AG08470 (cell line): ENCODE measurements around a stretch of chr2.

- RRBS = no CpG with 5 or more reads among the region's 1 CpG
Measured at GRCh38 chr2:135962248-135962477, 23.3 kb downstream of the DARS1 start.

GRCh38 chr2:135984945-135985338 is 484 bp downstream of the DARS1 start:
- RRBS = 1% methylated on average over 13 of the region's 23 CpGs

- RRBS = no CpG with 5 or more reads among the region's 4 CpGs
Measured at GRCh38 chr2:136013796-136014382, 28.5 kb upstream of the DARS1 start.

GRCh38 chr2:136116915-136117862 is 760 bp downstream of the CXCR4 start:
- RRBS = no CpG with 5 or more reads among the region's 79 CpGs

DNA sequence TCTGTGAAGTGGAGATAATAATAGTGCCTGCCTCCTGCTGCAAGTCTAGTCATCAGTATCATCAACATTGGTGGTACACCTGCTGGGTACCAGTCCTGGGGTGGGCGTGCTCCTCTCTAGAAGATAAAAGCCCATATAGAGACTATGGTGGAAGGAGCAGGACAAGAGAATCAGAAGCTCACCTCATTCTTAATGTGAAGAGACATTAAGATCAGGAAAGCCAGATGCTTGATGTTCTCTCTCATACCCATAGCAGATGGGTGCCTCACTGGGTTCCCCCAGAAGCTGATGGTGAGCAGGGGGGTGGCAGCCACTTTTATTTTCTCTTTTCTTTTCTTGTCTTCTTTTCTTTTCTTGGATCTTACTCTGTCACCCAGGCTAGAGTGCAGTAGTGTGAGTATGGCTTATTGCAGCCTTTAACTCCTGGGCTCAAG is 14.8 kb upstream of the CXCR4 start:
- RRBS = no CpG with 5 or more reads among the region's 1 CpG

GRCh38 chr2:136134052-136134762 is 16.3 kb upstream of the CXCR4 start:
- RRBS = no CpG with 5 or more reads among the region's 8 CpGs

DNA sequence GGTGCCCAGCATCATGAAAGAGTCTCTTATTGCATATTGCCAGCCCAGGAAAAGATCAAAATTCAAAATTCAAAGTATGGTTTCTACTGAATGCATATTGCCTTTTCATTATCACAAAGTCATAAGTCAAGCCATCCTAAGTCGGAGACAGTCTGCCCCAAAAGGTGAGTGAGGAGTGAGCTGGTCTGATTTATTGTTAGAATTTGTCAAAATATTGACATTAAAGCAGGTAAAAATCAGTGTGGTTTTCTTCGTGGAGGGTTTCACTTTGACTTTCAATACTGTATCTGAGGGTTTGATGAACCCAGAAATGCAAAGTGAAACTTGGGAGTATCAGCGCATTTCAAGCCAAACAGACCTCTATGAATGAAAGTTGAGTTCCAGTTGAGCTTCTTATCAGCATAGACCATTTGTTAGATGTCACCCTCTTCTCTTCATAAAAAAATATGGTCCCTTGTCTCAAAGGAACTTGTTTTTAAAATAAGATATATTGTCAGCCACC is 21.6 kb upstream of the CXCR4 start:
- RRBS = no CpG with 5 or more reads among the region's 3 CpGs

- RRBS = no CpG with 5 or more reads among the region's 5 CpGs
Measured at GRCh38 chr2:136331274-136331647, 213.3 kb upstream of the CXCR4 start.

GRCh38 chr2:138035755-138036135 is 71.5 kb downstream of the HNMT start:
- RRBS = no CpG with 5 or more reads among the region's 2 CpGs

- RRBS = no CpG with 5 or more reads among the region's 4 CpGs
Measured at GRCh38 chr2:138275775-138276421, 225.7 kb upstream of the SPOPL start.

DNA sequence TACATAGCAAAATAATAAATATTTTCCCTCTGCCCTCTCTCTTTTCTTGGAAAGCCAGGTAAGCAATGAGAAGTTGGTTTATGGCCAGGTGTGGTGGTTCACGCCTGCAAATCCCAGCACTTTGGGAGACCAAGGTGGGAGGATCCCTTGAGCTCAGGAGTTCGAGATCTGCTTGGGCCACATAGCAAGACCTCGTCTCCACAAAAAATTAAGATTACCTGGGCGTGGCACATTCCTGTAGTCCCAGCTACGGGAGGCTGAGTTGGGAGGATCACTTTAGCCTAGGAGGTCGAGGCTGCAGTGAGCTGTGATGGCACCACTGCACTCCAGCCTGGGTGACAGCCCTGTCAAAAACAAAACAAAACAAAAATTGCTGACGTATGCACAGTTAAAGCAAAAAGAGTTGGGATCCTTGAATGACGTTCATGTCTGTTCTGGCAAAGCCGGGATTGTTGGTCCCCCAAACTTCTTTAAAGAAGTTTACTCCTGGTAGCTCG is 985 bp upstream of the SPOPL start:
- RRBS = no CpG with 5 or more reads among the region's 10 CpGs

DNA sequence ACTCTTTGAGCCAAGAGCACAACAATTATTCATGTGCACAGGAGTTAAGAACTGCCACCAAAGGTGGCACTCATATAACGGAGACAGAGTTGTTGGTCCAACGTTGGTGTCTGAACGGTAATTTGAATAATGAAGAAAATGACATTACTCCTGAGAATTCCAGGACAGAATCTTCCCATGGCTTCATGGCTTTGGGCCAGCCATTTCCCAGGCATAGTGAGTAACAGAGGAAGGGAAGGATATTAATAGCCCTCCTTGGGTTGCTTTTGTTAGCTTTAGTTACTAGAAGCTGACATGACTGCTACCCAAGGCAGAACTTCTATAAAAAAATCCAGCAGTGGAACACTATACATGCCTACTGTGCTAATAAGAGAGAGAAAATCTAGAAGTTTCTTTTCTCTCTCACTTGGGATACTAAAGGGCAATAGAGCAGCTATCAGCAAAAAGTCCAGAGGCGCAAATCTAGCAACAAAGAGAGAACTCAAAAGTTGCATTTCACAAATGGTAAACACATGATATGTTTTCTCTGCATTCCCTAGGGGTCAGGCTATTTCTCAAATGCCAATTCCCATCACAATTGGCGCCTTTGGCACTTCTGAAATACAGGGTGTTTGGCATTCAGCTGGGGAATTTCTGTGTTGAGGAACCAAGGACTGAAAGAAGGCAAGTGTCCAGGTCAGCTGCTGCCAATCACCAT is 160.9 kb upstream of the KYNU start:
- RRBS = no CpG with 5 or more reads among the region's 5 CpGs

GRCh38 chr2:142930994-142931425 is 53.5 kb downstream of the KYNU start:
- RRBS = no CpG with 5 or more reads among the region's 16 CpGs

GRCh38 chr2:143032735-143033182 is 96.5 kb upstream of the ARHGAP15 start:
- RRBS = no CpG with 5 or more reads among the region's 3 CpGs

DNA sequence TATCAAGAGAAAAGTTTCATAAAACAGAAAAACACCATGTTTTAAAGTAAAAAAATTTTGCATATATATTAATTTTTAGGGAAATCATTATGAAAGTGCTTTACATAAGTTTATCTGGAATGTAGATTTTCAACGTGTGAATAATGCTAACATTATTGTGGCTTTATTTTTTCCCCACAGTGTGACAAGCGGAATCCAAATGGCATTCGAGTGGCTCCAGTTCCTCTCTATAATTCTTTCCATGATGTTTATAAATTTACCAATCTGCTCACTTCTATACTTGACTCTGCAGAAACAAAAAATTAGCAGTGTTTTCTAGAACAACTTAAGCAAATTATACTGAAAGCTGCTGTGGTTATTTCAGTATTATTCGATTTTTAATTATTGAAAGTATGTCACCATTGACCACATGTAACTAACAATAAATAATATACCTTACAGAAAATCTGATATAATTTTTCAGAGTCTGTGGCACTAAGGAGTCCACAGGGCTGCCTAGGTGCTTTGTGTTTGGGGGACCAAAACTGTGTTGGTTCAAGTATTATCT is 87.3 kb upstream of the ARHGAP15 start:
- RRBS = no CpG with 5 or more reads among the region's 4 CpGs

DNA sequence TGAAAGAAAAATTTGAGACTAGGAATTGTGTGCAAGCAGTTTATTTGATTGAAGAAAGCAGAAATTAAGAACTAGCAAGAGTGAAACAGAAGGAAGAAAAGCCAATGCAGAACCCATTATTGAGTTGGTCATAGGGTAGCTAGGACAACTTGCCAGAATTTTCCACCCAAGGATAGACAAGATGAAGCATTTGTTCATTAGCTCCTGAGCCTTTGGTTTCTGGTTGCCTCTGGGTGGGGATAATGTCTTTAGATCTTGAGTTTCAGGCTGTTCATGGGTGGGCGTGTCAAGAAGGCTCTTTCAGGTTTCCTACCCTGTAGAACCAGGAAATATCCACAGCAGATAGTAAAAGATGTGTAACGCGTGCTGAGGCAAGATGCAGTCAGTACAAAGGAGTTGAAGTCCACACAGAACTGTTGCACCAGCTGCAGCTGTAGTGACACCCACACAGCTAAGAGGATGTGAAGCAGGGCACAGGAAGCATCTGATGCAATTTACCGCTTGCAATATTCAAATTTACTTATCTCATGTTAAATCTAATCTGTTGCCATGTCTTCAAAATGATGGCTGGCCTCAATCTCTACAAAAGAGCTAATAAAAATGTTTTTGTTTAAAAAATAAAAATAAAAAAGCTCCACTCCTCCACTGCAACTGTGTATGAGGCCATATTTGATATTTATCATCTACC is 132.7 kb downstream of the ARHGAP15 start:
- RRBS = no CpG with 5 or more reads among the region's 4 CpGs

GRCh38 chr2:143473423-143473793 is 344.2 kb downstream of the ARHGAP15 start:
- RRBS = no CpG with 5 or more reads among the region's 3 CpGs

- RRBS = no CpG with 5 or more reads among the region's 3 CpGs
Measured at GRCh38 chr2:143521413-143521851, 392.2 kb downstream of the ARHGAP15 start.

GRCh38 chr2:143935433-143935738 is 396.9 kb downstream of the GTDC1 start:
- RRBS = no CpG with 5 or more reads among the region's 5 CpGs